Thoracic aorta endothelial cell (primary cell): ENCODE results near the genes ZNF219, HNRNPC and OR10G2.

DNA sequence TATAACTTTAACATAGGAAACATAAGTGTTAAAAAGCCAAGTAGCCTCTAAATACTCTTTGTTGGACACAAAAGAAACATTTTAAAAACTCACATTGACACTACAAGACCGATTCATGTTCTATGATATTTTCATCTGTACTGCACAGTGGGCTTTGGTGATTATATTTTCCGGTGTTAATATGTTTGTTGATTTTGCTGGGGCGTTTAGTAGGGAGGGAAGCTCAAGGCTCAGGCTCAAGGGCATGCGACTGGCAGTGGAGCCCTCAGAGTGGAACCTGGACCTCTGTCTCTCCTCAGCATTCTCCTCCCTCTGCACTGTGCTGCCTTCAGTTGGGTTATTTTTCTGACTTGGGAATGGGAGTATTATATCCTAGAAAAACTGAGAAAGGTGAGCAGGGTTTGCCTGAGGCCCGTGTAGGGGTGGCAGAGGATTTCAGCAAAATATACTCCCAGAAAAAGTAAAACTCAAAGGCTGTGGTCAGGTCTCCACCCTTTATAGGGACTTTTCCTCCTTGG is 4.6 kb downstream of the RNASE8 start:
- CAGE, long polyA plus RNA, result no peak

DNA sequence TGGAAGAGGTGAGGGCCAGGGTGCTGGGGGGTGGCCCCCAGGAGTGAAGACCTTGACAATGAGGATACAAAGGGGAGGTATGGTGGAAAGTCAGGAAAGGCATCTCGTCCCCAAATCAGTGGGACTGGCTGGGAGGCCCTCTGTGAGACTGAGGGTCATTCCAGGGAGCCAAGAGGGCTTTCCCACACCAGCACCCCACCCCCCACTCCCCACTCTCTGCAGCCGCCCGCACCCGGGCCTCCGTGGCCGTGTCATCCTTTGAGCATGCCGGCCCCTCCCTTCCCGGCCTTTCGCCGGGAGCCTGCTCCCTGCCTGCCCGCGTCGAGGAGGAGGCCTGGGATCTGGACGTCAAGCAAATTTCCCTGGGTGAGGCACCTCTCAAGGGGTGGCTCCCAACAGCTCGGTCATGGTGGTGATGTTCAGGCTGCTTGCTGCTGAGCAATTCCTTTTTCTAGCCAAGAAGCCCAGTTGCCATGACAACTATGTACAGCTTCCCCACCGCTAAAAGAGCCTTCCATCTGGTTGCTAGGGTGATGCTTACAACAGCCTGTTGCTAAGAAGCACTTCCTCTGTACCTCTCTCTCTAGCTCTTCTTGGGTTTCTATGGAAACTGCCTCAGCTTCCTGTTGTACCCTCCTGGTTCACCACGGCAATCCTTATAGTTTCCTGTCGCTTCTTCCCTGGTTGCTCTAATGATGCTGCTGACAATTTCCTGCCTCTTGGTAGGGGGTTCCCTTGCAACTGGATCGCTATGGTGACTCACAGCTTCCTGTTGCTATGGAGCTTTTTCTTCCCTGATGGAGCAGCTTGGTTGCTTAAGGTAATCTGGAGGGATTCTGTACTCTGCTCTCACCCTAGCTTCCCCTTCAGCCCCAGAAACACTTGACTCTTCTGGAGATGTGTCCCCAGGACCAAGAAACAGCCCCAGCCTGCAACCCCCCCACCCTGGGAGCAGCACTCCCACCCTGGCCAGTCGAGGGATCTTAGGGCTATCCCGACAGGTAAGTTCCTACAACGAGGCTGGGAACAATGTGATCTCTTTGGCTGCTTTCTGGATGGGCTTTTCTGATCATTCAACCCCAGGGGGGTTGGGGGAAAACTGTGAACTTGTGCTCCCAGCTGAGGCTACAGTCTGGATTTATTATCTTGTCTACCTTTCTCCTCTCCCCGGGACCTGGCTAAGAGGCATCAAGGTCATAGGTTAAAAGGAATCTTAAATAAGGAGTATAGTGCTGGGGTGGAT is 10.9 kb downstream of the ZNF219 start:
- CAGE, long polyA plus RNA, result no peak

GRCh38 chr14:21092256-21093299 is 5.9 kb downstream of the ZNF219 start:
- CAGE, long polyA plus RNA, result no peak

DNA sequence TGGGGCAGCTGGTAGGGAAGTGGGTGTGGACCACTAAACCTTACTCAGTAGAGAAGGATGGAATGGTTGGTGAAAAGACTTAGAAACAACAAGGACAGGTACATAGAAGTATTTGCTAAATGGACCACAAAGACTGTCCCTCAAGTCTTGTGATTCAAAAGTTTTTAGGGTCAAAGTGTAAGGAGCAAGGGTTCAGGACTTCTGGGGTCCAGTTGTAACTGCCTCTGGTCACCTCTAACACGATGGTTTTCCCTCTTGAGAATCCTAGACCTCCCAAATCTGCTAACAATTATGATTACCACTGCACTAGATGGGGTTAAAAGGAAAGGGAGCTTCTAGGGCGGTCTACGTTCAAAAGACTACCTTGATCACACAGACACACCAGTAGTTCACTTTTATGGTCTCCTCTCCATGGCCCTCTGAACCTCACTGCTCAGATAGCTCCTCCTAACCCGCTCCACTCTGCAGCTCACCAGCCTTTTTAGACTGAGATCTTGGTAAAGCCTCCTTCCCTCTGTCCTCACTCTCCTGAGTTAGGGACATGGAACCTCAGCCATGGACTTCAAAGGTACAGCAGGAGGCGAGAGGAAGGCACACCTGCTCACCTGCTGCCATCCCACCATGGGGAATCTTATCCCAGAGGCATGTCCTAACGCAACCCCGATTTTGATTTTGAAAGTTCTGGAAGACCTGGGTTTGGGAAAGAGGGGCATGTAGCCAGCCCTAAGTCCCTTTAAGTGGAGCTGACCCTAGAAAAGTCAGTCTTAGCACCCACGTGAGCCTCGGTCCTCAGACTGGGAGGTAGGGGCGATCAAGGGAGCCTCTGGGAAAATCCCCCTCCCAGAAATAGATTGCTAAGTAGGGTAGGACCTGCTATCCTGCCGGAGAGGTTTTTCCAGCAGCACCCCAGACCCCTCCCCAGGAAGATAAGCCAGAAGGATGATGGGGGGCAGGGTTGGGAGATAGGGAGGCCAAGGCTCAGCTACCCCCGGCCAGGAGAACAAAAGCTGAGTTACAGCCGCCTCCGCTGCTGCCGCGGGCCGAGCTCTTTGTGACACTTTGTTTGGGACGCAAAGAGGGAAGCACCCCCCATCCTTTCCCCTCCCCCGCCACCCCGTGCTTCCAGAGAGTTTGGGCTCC is 1.4 kb downstream of the ZNF219 start:
- CAGE, long polyA plus RNA, result no peak

DNA sequence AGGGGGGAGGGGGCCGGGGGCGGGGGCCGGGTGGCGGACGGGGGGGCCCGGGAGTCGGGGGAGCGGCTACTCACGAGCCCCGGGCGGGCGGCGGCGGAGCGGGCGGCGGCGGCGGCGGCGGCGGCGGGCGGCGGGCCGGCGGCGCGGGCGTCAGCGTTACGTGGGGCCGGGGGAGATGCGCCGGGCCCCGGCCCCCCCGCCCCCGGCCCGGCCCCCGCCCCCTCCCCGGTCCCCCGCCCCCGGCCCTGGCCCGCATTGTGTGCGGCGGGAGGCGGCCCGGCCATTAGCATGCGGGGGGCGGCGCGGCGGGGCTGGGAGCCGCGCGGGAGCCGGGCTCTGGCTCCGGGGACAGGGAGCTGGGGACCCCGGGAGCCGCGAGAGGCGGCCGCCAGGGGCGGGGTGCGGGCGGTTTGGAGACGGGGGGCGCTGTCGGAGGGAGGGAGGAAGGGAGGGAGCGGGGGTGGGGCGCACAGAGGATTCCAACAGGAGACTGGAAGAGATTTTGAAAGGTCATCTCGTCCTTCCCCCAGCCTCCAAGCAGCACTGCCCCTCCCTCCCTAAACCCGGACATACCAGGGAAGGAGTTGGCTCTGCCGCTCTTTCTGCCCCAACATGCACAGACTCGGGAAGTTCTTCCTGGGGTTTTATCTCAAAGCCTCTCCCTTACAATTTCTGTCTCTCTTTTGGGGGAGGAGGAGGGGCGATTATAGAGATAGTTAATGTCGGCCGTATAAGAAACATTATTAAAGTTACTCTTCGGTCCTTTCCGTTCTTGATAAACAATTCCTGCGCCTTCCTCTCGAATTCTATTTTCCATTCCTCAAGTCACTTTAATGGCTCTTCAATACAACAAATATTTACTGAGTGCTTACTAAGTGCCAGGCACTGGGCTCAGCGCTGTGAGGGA is at the start of gene ZNF219:
ZNF219 (minus strand) TSS at position 418 of the 907 bp plus-strand sequence.
- CAGE, long polyA plus RNA, result no peak

DNA sequence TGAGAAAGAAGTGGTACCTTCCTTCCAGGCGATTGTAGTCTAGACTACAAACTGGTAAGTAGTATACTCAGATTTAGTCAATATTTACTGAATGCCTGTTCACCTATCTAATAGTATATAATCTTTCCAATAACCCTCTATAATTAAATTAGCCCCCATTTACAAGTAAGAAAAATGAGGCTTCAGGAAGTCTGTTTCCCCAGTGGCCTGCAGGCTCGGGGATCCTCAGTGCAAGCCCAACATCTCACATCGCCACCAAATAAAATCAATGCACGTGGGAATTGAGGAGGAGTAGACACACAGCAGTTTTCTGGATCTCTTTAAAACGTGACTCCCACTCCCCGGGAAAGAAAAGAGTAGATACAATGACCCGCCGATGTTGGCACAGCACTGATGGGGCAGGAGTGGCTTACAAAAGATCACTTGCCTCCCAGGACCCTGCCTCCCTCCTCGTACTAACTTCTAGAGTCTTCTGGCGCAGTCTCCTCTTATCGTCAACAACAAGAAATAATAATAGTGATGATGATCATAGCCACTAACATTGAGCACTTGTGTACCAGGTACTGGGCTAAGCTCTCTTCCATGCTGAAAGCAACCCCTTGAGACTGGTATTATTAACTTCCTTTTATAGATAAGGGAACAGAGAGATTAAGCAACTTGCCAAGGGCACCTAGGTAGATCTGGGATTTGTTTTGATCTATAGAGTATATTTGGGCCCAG is 850 bp upstream of the ZNF219 start:
- CAGE, long polyA plus RNA, result no peak

DNA sequence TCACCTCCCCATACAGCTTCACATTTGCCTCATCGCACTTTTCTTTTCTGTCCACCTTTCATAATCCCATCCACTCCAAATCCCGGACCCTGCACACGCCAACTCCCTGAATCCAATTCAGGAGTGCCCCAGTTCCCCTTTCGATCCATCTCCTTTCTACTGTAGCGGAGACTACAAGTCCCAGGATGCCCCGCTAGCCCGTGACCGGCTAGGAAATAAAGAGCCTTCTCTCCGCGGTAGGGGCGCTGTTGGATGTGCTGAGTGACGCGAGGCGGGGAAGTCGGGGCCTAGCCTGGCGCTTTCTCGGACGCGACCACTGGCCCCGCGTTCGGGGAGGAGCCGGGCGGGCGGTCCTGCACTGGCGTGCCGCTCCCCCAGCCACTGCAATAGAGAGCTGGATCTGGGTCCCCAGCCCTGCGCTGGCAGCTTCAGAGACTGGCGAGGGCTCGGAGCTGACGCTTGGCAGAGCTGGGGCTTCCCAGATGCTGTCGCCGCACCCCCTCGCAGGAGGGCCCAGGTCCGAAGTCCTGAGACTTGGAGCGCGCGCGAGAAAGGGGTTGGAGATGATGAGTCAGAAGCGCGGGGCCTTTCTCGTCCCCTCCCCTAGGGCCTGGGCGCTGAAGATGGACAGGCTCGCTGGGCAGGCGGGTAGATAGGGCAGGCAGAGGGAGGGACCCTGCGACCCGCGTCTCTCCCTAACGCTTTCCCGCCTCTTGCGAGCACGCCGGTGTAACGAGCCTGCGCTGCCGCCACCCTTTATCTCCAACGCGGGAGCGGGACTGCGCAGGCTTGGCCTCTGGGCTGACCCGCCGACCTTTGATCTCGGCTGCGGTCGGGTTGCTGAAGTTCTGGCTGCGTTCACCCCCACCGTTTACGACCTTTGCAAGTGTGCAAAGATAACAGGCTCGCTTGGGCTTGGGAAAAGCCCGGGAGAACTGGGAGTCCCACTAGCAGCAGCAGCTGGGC is 2.9 kb downstream of the TMEM253 start:
- CAGE, long polyA plus RNA, result no peak

DNA sequence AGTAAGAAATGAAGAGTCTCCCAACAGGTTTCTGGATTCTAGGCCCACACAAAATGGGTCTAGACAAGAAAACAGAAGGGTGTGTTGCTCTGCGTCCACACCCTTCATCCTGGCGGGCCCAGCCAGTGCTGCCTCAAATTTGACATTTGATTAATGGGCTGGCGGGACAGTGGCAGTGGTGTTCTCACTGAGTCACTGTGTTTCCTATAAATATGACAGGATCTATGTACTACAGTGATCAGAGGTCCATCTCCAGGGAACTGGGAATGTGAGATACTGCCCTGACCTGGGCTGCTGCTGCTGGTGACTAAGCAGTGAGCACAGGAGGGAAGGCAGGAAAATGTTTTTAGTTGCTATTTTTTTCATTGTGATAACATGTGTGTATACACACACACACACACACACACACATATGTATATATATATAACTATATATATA is 6.6 kb downstream of the TMEM253 start:
- CAGE, long polyA plus RNA, result no peak

- CAGE, long polyA plus RNA, result no peak
These were observed 25.2 kb downstream of the HNRNPC start for GRCh38 chr14:21243729-21244845.

- CAGE, long polyA plus RNA, result no peak
These were observed at the start of gene HNRNPC for GRCh38 chr14:21269181-21269621. TSS of gene HNRNPC (minus strand) at chr14:21269442.

GRCh38 chr14:21352320-21353094 is 31.3 kb downstream of the SUPT16H start:
- CAGE, long polyA plus RNA, result no peak

- CAGE, long polyA plus RNA, result no peak
These were observed 16.9 kb upstream of the SUPT16H start for GRCh38 chr14:21400678-21401119.

DNA sequence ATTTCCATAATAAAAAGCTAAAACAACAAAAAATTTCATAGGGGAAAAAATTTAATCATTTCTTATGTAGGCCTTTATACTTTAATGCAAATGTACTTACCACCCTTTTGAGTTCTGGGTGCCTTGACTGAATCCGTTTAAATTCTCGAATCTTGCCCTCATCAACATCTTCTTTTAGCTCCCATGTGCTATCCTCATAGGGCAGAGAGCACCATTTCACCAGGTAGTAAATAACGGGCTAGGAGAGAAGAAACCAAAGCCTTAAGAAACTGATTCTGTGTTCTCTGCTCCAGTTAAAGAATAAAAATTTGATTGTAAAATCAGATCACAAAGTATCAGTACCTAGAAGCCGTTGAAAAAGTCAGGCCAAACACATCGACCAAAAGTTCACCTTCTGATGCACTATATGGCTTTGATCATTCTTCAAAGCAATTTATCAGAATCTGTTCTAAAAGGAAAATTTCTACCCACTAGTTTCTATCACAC is 26.0 kb upstream of the SUPT16H start:
- CAGE, long polyA plus RNA, result no peak

- CAGE, long polyA plus RNA, result no peak
These were observed 10.0 kb downstream of the METTL3 start for GRCh38 chr14:21501120-21501526.

DNA sequence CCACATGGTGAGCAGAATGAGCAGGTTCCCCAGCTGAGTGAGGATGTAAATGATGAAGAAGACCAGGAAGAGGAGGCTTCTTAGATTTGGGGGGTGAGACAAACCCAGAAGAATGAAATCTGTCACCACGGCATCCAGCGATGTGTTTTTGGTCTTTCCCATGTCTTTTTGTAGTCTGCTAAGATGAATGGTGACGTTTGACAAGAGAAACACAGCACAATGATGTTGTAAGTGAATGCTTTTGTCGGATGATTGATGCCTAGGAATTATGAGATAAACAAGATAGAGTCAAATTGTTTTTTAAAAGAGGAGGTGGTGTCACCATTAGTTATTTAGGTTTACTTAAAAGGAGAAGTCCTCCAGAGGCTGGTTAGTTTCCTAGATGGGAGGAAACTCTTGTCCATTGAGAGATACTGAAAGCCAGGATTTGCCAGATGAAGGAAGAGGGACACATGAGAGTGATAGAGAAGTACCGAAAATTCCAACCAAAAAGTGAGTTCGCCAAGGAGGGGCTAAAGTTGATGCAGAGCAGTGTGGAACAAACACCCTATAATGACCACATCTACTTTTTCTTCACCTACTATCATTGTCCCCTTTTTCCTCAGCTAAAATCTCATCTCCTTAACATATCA is at the start of gene OR10G2:
OR10G2 (minus strand) TSS at position 260 of the 632 bp plus-strand sequence.
- CAGE, long polyA plus RNA, result no peak

GRCh38 chr14:21851477-21851986 is 177.9 kb upstream of the OR4E1 start:
- CAGE, long polyA plus RNA, result no peak

- CAGE, long polyA plus RNA, result no peak
These were observed 195.0 kb upstream of the OR4E1 start for GRCh38 chr14:21868627-21869026.

DNA sequence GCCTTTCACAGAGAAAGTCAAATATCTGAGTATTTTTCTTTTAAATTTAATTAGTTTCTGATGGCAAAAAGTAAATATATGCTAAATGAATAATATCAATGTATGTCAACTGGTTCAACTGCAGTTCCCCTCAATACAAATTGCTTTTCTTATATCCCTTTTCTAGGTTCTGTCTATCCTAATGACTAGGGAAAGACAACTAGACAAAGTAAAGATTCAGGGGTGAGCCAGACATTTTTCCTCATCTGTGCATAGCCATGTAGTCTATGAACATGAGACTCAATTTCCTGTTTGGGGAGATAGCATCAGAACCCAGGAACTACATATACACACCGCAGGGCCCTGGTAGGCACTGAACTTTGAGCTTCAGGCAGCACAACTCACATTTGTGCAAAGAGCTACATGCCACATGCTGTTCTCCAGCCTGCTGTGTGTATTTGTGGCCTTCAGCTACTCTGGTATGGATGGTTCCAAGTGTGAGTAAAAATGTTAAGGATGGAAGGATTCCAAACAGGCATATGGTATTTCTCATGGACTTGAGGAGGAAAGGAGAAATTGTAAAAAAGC is 422.1 kb upstream of the OR4E1 start:
- CAGE, long polyA plus RNA, result no peak

- CAGE, long polyA plus RNA, result no peak
These were observed 104.7 kb downstream of the DAD1 start for GRCh38 chr14:22483947-22485039.

GRCh38 chr14:22488457-22489115 is 100.4 kb downstream of the DAD1 start:
- CAGE, long polyA plus RNA, result no peak